LUHMES (cell line): ENCODE data around the genes RAB33B and SCOC.

GRCh38 chr4:139266498-139267118 lies 13.4 kb downstream of the MGARP start:
- PRO-cap: bidirectional peak, plus-strand start at chr4:139266929, minus-strand start at chr4:139266849

- PRO-cap: bidirectional peak, plus-strand start at chr4:139454147, minus-strand start at chr4:139454022
Observed at GRCh38 chr4:139454064-139454253, at the start of gene RAB33B. Gene RAB33B, plus strand, starts transcription at chr4:139454121.

GRCh38 chr4:139735450-139736183 lies 70.0 kb downstream of the MGST2 start:
- PRO-cap: unidirectional peak, plus-strand start at chr4:139735489; bidirectional peak, plus-strand start at chr4:139735755, minus-strand start at chr4:139735654; bidirectional peak, plus-strand start at chr4:139735817, minus-strand start at chr4:139735825

DNA sequence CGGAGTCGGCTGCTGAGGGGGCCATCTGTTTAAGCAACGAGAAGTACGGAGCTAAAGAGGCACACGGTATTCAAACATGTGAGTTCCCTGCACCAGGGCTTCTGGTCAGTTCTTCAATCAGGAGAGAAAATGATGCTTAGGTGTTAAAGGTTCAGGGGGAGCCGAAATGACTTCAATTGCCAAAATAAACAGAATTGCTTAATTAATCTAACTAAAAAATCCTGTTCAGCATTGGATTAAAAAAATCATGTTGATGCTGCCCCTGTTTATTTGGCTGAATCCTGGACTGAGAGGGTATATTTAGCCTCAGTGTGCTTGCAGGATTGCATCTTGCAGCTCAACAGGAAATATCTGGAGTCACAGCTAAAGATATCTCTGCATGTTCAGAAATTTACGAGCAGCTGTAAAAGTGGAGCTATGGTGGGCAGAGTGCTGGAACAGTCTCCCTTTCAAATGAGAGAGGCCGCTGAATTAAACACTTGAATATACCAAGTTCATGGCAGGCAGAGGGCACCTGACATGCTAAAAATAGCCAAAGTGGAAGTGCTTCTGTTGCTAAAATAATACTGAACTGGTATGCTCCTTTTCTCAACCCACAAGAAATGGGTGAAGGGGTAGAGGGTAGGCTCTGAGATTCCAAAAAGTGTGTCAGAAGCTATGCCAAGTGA lies 97.9 kb downstream of the MGST2 start:
- PRO-cap: no peak

DNA sequence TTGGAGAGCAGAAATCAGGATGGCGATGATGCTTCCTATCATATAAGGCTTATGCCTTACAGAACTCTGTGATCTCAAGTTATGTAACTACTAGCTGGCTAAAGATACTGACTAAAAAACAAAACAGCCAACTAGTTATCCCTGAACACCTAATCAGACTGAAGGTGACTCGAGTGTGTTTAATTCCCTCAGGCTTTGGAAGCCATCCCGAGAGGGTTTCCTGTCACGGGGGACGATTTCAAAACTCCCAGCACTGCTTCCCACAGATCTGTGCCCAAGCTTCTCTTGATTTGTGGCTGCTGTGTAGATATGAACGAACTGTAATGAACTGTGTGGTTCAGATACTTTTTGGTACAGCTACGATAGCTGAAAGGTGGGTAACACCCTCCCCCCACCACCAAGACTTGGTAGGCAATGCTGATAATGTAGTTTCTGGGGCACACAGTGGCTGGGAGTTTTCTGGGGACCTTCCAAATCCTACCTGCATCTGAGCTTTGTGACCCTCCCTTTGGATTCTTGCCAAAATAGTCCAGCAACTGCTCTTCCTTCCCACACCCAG lies 148.7 kb downstream of the MGST2 start:
- PRO-cap: no peak

DNA sequence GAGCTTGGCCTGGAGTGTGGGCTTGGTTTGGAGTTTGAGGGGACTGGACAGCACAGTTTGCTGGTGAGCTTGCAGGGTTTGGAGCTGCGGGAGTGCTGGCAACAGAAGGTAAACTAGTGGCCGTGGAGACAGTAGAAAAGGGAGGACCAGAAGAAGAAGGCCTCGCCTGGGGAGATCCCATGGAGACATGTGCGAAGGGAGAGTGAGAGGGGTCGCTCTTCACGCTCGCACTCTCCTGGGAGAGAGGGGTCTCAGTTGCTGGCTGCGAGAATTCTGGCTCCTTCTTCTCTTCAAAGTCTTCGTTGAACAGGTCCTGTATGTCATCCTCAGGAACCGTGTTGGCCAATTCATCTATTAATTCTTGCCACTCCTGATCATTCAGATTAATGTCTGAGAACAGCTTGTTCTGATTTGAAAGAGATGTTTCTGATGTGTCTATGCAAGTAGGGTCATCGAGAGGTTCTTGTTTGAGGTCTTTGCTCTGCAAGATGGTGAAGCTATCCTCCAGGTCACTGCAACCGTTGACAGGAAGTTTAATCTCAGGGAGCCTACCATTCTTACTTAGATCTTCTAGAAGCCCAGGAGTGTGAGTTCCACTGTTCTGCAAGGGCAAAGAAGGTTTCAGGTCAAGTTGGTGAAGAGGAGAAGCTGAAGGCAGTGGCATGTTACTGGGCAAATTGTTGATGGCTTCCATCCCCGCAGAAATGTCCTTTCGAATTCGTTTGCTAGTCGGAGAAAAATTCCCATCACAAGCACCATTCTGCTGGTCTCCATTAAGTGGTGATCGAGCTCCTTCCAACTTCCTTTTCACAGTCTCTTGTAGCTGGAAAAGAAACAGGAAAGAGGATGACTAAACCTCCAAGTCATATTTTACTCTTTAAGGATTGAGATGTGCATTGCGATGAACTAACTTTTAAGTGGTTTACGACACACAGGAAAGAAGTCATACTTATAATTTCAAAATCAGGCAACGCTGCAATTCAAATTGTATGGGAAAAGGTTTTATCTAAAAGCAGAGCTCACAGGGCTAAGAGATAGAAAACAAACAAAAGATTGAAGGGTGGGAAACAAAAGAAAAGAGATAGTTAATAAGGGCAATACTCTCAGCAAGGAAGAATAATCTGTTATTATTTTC lies 224.9 kb downstream of the MGST2 start:
- PRO-cap: no peak

DNA sequence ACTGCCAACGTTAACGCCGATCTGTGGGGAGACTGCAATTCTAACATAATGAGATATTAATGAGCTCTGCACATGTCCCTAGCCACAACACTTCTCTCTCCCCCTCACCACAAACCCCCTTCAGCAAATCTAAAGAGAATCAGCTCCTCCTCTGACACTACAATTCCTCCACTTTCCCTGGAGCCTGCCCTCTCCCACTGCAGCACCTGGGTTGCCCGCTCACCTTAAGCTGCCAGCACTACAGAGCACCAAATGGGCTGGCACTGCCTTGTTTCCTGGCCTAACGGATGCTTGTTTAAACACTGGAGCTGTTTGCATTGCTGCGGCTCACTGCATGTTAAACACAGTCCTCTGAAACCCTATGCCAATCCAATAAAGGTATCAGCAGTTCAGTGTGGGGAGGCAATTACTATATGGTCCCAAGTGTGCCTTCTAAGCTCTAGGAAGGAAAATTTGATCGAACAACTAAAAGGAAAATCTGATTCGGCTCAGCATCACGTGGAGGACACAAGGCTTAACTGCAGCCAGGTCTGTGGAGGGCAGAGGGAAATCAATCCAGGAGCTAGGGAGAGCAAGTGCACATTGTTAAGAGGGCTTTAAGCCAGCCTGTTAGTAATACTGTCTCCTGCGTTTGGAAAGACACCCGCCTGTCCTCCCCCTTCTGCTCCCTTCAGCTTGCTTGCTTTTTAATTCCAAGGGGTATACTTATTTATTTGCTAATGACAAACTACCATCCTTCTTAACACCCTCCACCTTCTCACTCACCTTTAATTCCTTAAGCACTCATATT lies 232.3 kb downstream of the MAML3 start:
- PRO-cap: no peak

GRCh38 chr4:139934078-139934786 lies 219.8 kb downstream of the MAML3 start:
- PRO-cap: no peak

GRCh38 chr4:140032703-140033402 lies 121.1 kb downstream of the MAML3 start:
- PRO-cap: no peak

DNA sequence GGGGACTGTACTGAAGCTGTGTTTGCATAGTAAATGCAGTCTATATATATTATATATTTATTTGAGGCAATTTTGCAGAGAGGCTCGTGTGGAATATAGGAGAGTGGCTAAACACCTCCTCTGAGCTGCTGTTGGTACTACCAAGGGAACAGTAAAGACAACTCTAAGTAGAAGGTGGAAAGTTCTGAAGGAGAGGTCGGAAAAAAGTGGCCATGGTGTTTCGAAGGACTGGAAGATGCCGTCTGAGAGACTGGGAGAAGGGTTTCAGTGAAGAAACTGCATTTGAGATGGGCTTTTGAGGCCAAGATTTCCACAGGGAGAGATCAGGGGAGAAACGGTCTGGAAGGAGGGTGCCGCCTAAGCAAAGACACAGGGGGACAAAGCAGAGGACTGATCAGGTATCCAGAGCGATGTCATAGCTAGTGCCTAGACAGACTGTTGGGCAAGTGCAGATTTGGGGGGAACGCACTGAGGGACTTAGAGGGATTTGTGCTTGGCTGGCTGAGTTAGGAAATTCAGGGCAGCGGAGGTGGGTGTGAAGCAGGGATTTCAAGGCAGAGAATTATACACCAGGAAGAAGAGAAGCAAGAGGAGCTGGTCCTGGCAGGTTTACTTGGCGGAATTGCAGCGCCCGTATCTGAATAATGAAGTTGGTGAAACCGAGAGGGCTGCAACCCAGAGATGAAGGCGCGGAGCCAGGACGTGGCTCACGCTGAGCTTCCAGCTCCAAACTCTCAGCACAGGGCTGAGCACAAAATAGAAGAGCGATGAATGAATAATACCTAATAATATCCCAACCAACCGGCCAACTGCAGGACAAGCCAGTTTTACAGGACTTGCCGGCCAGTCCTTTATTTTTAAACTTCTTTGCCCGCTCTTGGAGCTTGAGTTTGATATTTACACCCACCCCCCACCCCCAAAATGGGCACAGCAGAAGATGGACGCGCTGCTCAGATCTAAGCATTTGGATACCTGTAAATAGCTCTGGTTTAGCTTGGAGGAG lies 106.9 kb downstream of the MAML3 start:
- PRO-cap: no peak

- PRO-cap: no peak
Observed at GRCh38 chr4:140089420-140089728, 64.6 kb downstream of the MAML3 start.

DNA sequence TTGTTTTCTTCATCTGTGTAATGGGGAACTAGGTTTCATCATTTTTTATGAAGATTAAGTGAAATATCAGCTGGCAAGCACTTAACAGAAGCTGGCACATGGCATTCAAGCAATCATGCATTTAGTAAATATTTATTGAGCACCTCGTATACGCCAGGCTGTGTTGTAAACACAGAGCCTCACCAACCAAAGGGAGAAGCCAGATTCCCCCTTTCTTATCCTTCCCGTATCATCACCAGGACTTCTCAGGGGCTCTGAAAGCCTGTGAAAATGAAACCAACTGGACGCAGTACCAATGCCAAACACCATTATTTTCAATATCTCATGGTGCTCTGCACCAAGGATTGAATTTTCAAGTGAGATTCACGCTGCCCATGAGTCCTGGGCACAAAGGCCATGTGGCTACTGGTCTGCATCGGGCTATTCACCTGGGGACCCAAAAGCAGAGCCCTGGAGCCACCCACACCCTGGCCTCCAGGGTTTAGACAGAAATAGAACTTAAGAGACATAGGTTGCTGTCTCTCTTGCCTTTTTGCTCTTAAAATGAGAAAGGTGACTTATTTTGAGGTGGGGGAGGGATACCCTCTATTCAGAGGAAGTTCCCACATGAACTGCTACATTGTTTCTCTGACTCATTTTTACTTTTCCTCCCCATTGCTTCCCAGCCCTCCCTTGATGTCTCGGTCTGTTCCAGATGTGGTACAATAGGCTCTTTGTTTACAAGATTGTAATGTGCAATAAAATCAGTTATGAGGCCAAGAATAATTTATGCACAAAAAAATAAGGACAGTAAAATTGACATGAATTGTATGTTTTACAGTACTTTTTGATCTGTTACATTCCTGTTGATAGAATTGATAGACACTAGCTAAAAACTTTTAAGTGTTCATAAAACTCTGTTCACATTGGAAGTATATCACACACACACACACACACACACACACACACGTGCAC lies 55.4 kb downstream of the MAML3 start:
- PRO-cap: no peak

DNA sequence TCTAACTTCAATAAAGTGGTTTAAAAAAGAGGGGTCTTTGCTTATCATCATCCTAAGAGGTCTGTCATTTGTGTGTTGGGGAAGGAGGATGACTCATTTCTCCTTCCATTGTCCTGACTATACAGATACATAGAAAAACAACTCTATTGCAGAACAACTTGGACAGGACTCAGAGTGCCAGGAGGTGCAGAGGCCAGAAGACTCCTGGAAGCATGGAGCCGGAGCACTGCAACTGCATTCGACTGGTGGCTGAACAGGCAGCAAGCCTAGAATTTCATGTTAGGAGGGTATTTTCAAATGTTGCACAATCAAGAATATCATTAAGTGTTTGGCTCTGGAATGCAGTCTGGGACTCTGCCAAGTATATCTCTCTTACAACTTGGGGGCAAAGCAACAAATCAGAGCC lies 35.0 kb upstream of the MAML3 start:
- PRO-cap: no peak

GRCh38 chr4:140243215-140243993 lies 89.4 kb upstream of the MAML3 start:
- PRO-cap: no peak

DNA sequence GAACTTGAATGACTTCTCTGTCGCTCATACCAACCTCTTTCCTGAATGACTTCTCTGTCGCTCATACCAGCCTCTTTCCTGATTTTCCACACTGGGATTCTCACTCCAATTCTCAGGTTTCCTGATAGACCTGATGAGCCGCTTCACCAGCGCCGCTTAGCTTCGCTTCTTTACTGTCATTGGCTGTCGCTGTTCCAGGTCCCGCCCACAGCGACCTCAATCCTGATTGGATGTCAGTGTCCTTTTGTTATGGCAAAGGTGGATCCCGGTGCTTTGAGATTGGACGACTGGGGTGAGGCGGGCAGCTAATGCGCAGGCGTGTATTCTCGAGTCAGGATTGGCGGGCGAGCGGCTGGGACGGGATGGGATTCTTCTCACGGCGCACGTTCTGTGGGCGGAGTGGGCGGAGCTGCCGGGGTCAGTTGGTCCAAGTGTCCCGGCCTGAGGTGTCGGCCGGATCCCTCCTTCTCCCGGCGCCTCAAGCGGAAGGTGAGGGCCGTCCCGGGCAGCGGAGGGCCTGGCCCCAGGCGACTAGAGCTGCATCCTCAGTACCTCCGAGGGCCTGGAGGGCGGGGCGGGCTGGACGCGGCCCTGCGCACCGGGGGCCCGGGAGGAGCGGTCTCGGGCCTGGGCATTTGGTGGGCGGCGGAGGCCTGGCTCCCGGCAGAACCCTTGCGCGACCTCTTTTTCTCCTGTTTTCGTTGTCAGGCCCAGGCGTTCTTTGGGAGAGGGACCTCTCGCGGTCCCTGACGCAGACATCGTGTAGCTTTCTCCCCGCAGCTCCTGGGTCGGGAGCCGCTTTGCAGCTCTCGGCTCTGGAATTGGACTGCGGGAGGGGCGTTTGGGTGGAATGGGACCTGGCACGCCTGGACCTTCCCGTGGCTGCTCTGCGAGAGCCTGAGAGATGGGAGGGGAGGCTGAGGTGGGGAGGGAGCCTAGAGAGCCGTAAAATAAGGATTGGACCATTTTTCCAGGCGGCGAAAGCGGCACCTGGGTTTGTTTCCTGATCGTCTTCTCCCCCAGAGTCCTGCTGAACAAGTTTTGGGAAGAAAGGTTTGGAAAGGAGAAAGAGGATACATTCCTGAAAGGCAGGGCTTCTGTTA lies at the start of gene SCOC:
Gene SCOC (plus strand): TSS at position 418 of the 1,103 bp plus-strand sequence.
- PRO-cap: bidirectional peak, plus-strand start at position 420 of the sequence, minus-strand start at position 102 of the sequence; bidirectional peak, plus-strand start at position 964 of the sequence, minus-strand start at position 986 of the sequence

DNA sequence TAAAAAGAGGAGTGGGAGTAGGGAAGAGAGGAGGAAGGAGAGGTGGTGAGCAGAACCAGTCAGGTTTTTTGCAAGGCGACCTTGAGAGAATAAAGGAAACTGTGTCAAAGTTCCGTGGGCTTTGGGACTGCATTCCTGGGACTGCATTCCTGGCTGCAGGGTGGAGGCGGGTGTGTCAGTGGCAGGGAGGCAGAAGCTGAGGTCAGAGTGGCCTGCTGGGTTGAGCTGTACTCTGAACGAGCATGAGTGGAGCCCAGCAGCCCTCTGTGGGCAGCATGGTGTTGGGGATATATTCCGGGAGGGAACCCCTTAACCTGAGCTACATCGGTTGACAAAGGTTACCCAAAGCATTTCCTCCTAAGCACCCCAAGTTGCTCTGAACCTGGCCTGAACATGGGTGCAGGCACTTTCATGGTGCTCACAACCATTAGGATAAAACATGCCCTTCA lies 66.9 kb upstream of the UCP1 start:
- PRO-cap: no peak

- PRO-cap: no peak
Observed at GRCh38 chr4:140669497-140669984, 86.6 kb downstream of the TBC1D9 start.

- PRO-cap: no peak
Observed at GRCh38 chr4:140695981-140696354, 60.2 kb downstream of the TBC1D9 start.

- PRO-cap: no peak
Observed at GRCh38 chr4:140752671-140753631, 3.2 kb downstream of the TBC1D9 start.

DNA sequence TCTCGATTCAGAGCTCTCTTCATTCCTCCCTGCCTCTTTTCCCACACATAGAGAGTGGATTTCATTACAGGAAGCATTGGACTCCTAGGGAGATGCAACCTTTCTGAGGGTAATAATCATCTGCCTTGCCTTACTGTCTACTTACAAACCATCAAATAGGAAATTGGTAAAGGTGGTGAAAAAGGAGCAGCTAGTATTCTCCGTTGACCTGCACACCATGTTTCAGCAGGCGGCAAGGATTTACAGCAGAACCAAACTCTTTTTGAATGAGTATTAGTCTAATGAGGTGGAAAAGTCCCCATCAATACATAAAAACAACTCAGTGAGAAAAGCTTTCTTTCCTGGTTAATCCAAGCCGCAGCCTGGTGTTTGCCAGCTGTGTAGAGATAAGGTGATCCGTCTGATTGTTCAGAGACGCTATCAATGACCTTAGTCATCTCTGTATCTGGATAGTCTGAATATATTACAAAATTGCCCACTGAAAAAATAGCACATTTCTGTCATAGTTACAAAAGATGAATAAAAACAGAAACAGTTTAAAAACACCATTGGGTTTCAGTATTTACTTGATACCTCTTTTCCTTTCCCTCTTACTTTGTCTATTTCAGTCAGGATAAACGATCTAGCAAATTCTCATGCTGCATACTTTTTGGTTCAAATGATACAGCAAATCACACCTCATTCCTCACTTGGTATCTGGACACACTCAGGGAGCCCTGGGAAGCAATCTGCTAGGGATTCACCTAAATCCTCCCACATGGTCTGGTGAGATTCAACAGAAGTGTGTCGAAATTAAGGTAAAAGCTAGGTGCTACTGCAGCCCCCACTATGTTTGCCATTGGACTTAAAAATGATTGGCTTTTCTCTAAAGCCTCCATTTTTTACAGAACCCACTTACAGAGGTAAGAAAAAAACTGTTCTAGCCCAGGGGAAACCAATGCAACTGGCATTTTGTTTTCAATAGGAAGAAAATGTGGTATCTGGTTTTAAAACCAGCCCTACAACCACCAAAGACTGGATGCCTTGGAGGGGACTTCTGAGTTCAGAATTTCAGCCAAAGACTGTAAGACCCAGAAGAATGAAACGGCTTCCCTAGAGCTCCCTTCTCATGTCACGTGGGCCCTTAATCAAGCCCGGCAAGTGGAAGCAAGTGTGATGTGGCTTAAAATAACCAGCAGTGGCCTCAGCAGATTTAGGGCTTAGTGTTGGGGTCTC lies 110.6 kb upstream of the TBC1D9 start:
- PRO-cap: no peak